Osteoblast (primary cell): ENCODE measurements around a stretch of chr17.

DNA sequence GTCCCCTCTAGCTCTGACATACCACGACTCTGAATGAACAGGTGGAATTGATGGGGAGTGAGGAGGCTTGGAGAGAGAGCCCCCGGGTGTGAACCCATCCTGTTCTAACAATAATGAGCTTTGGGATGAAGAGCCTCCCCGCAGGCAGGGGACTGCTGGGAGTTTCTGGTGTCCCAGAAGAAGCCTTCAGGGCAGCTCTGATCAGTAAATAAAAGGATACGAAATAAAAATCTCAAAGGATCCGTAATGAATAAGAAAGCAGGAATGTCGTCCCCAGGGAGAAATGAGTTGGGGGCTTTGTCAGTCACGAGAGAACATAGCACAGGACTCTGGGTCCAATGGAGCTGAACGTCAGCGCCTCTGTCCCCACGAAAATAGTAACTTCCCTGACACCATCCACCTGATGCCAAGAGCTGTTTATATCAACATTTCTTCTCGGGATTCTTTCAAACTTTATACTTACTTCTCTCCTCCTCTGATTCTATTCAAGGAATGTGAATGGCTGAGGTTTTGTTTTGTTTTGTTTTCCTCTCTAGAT is 113.4 kb downstream of the PITPNC1 start:
- CAGE, long polyA plus RNA = no peak
- RRBS = no CpG with 5 or more reads among the region's 11 CpGs

DNA sequence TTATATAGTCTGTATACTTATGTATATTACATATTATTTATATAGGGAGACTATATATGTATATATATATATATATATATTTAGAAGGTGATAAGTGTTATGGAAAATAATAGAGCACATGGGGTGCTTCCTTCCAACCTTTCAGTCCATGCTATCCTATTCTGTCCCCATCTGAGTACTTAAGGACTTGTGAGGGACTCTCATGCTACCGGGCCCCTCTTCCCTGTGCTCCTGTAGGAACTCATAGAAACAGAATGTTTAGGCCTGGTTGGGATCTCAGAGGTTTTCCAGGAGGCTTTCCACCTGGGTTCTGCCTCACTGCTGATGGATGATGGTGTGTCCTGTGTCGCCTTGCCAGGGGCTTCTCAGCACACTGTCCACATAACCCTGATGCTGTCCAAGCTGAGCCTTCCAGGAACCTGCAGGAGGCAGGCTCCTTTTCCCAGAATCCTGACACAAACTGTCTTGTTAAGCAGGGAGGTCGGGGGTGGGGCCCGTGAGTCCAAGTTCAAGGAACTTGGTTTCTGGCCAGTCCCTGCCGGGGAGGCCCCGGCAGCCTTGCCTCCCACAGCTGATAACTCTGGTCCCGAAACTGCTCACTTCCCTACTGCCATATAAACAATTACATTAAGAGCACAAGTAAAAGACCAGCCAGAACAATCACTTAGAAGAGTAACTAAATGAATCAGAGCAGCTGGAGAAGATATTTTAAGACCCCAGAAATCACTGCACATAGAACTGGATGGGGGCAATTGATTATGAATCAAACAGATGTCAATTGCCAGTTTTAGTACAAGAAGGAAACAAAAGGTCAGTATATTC is 169.4 kb downstream of the PITPNC1 start:
- CAGE, long polyA plus RNA = no peak
- RRBS = no CpG with 5 or more reads among the region's 7 CpGs

GRCh38 chr17:67650737-67651338 is 66.9 kb upstream of the NOL11 start:
- CAGE, long polyA plus RNA = no peak
- RRBS = no CpG with 5 or more reads among the region's 7 CpGs

- CAGE, long polyA plus RNA = no peak
- RRBS = no CpG with 5 or more reads among the region's 6 CpGs
These were observed 7.1 kb upstream of the BPTF start for GRCh38 chr17:67818060-67818789.

- CAGE, long polyA plus RNA = no peak
- RRBS = no CpG with 5 or more reads among the region's 10 CpGs
These were observed 14.8 kb upstream of the C17orf58 start for GRCh38 chr17:68011102-68011363.

DNA sequence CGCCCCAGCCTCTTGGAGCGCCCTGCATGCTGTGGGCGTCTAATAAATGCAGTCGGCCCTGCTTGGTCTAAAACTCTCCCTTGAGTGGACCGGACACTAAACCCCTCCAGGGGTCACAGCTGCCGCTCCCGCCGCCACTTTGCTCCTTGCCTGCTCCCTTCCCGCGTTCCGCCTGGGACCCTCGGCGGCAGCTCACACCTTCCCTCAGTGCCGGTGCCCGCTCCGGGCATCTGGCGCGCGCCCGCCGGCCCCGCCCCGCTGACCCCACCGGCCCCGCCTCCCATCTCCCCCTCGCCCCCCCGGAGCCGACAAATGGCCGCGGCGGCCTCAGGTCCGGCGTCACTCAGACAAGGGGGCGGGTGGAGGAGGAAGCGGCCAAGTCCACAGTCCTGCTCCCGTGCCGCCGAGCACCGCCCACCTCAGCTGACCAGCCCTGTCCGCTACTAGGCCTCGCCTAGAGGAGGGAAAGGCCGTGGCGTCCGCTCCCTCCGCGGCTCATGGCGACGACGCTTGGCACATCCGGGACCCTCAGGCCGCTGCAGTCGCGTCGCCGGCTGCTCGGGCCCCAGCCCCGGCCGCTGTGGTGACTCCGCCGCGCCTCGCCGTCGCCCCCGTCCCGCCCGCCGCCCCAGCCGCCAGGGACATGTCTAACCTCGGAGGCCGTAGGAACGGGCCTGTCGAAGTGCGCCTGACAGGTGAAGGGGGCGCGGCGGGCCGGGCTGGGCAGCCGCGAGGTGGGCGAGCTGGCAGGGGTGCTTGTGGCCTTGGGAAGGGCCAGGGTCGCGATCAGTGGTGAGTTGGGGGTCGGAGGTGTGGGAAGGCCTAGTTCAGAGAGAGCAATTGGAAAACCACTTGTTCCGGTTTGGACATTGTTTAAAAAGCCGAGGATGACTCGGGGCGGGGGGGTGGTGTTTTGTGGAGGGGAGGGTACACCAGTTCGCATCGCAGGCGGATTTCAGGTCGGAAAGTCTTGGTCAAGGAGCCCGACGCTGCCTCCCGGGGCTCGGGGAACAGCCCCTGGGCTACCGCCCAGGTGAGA is 66.0 kb downstream of the KPNA2 start:
- CAGE, long polyA plus RNA = no peak
- RRBS = 0% methylated on average over 8 of the region's 97 CpGs

DNA sequence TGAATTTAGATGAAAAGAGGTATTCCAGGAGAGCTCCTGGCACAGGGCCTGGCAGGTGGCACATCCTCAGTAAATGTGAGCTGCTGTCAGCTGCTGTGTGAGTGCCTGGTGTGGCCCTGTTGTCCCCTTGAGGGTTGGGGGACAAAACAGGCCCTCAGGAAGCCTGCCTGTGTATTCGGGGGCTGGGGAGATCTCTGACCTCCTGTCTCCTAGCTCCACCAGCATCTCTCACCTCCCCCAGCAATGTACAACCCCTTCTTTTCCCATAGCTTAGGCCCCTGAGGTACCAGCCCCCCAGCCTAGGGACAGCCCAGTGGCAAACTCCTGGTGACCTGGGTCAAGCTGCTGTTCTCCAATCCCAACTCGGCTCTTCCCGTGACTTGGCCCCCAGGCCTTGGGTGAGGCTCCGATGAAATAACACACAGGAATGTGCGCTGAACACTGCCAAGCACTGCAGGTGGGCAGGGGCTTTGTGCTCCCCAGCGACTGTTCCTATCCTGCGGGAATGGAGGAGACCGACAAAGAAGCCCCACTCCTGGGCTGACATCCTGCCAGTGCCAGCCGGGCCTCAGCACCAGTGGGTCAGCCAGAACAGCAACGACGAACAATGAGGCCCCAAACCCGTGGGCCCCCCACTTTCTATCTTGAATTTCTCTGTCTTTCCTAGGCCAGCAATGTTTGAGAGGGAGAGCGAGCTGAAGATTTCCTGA is 63.7 kb upstream of the AMZ2 start:
- CAGE, long polyA plus RNA = no peak
- RRBS = no CpG with 5 or more reads among the region's 13 CpGs

DNA sequence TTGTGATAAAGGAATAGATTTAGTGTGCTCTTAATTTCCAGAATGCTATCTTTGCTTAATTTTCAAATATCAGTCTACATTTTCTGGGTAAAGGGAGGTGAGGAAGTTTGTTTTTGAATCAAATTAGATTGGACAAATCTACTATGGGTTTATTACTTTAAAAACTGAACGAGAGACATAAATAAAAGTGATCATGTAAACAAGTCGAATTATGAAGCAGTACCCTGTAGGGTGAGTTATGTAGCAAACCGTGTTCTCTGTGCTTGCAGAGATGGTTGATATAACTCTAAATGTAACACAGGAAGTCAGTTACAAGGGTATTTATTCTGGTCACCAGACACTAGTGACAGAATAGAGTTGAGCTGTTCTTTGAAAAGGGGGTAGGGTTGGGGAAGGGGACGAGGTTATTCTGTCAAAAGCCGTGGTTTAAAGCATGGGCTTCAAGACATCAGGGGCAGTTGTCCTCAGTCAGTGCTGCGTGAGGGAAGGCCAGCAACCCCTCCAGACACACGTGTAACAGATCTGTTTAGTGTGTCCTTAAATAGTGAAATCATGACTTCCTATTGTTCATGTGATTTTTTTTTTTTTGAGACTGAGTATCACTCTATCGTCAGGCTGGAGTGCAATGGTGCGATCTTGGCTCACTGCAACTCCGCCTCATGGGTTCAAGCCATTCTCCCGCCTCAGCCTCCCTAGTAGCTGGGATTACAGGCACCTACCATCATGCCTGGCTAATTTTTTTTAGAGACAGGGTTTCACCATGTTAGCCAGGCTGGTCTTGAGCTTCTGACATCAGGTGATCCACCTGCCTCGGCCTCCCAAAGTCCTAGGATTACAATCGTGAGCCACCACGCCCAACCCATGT is 5.6 kb downstream of the AMZ2 start:
- CAGE, long polyA plus RNA = no peak
- RRBS = no CpG with 5 or more reads among the region's 14 CpGs

DNA sequence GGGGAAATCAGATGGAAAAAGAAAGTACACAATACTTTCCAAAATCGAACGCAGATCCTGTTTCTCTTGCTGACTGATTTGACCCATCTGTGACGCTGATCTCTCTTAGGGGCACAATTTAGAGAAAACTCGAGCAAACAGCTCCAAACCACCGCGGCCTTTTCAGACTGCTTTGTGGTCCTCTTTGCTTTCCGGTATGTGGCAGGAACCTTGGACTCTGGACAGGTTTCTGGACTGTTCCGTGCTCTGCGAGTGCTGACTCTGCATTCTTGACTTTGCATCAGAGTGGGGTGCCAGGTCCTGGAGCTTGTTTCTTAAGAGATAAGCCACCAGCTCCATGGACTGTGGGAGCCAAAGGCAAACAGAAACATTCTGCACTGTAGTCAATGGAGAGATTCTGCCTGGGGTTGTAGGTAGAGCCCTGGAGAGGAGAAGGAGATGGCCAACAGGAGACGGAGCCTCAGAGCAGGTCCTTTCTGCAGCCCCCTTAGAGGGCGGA is 65.7 kb downstream of the WIPI1 start:
- CAGE, long polyA plus RNA = no peak
- RRBS = no CpG with 5 or more reads among the region's 11 CpGs

- CAGE, long polyA plus RNA = no peak
- RRBS = no CpG with 5 or more reads among the region's 1 CpG
These were observed 3.2 kb upstream of the WIPI1 start for GRCh38 chr17:68460346-68461111.

DNA sequence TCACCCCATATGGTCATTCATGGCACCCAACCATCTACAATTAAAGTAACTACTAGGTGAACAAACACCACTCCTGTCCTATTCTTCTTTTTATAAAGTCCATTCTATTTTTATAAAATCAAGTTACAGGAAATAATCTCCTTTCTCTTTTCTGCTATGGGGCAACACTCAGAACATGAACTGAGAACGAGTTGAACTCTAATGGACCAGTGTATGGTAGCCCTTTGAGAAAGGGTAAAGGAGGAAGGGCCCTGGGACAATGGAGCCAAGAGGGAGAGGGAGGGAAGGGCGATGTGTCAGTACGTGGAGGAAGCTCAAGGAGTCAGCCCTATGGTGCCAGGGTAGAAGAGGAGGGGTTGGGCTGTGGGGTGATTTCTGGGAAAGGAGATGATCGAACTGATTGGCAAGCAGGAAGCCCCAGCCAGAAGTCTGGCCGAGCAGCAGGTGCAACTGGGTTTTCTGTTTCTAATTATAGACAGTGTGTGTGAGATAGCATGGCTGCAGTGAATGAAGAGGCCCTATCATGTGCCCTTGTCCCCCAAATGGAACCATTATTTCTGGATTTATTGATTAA is 4.3 kb upstream of the WIPI1 start:
- CAGE, long polyA plus RNA = no peak
- RRBS = no CpG with 5 or more reads among the region's 5 CpGs

DNA sequence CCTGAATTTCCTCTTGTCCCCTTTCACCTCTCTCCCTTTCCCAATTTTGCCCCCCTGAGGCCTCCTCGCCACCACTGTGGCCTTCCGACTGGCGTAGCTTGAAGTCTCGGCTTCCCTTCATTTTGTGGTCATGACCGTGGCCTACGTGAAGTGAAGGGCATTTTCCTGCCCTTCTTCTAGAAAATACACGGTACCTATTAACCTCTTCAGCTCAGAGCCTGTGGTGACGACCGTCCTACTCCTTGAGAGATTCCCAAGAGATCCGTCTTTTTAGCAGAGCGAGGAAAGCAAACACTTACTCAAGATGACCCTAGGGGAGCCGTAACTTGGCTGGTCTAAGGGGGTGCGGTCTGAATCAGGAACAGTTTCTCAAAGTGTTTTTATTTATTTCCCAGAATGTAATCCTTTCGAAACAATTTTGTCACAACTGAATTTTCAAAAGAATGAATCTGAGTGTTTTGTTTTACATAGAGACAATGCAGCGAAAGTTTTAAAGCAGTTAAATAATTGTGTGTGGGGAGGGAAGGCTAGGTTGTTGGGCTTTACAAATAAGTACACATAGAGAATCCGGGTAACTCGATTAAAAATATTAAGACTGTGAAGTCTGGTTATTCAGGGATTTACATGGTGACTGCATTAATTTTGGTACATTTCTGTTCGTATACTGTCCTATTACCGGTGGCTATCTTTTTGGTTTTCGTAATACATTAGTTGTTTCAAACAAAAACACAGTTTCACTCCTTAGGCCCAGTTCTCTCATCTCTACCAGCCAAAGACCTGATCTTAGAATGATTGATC is 1.1 kb downstream of the PRKAR1A start:
- CAGE, long polyA plus RNA = no peak
- RRBS = 2% methylated on average over 4 of the region's 20 CpGs

DNA sequence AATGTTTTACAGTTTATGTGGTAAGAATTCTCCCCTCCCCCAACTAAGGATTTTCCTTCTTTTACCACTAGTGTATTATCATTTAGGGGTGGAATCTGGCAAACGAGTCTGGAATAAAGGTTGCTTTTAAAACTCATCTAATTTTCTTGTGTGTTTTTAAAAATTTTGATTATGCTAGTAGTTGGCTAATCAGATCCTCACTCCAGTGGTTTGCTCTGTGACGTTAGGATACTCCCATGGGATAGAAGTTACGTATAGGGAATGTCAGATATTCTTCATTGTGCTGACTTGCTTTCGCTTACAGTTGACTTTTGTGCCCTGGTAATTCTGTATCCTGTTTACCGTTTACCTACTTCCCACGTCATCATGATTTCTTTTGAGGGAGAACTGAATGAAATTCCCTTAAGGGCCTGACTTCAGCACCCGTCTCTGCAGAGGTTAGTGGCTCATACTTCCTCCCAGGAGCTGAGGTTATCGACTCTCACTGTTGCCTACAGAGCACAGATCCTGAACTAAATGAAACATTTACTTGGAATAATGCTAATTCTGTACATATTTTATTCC is 2.5 kb downstream of the PRKAR1A start:
- CAGE, long polyA plus RNA = no peak
- RRBS = no CpG with 5 or more reads among the region's 8 CpGs

GRCh38 chr17:68522567-68523050 is 10.4 kb downstream of the PRKAR1A start:
- CAGE, long polyA plus RNA = no peak
- RRBS = no CpG with 5 or more reads among the region's 9 CpGs

- CAGE, long polyA plus RNA = no peak
- RRBS = no CpG with 5 or more reads among the region's 12 CpGs
These were observed 9.7 kb downstream of the FAM20A start for GRCh38 chr17:68591500-68591915.

DNA sequence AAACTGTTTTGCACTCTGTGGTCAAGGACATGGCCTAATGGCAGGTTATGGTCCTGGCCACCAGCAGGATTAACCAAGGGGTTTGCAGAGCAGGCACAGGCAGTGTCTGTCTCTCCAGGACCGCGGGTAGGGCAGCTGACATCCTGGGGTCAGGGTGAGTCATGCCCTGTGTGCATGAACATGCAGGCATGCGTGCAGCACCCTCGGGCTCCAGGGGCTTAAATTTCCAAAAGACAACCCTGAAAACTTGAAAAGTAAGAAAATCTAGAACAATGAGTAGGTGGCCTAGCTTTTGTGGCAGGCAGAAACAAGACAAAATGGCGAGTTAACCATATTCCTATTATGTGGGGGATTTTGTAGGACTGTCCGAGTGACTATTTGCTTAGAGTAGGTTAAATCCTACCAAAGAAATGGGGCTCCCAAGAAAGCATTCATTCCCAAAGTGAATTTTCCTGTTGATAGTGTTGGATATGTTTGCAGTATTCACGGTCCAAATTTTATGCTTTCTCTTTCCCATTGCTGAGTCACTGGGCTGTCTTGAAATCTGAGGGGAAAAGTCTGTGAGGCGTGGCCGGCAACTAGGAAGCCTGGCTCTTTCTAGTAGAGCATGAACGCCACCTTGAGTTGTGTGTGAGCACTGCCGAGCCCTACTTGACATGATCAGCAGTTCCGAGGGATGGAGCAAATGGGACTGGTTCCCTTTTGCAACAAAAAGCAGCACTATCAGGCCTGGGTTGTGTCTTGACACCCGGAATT is 158.4 kb upstream of the FAM20A start:
- CAGE, long polyA plus RNA = no peak
- RRBS = no CpG with 5 or more reads among the region's 13 CpGs

- CAGE, long polyA plus RNA = no peak
- RRBS = no CpG with 5 or more reads among the region's 8 CpGs
These were observed 17.3 kb downstream of the ABCA8 start for GRCh38 chr17:68937755-68938522.

DNA sequence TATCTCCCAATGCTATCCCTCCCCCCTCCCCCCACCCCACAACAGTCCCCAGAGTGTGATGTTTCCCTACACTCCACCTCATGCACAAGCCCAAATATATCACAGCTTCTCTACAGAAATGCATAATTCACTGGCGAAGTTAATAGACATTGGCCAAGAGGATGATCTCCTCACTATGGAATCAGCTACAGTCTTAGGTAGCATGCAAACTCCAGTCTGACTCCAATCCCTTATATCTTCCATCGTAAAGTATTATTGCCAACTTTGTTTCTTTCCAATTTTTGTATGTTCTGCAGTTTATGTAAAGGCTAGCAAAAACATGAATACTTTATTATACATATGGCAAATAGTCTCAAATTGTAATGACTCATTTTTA is 1.0 kb downstream of the ABCA8 start:
- CAGE, long polyA plus RNA = no peak
- RRBS = no CpG with 5 or more reads among the region's 2 CpGs

DNA sequence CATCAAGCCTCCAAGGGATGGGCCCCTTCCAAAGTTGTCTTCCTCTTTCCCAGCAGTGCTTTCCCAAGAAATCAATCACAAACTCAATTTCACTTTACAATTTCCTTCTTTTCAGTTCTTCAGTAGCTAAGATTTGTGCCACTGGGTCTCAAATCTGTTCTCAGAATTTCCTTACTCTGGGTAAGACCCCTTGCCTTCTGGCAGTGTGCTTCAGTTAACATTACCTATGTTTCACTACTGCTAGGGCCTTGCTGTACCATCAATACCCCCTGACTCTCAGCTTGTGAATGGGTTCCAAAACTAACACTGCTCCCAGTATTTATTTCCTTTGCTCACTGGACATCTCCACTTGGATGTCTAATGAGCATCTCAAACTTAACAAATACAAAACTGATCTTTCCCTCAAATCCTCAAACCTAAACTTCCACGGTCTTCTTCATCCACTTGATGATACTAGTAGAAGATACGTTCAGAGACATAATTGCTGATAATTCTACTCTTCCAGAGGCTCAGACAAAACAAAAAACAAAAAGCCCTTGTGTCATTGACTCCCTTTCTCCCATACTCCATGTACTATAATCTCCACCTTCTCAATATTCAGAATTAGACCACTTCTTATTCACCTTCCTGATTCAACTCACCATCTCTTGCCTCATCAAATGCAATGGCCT is 12.2 kb upstream of the ABCA10 start:
- CAGE, long polyA plus RNA = no peak
- RRBS = no CpG with 5 or more reads among the region's 2 CpGs

DNA sequence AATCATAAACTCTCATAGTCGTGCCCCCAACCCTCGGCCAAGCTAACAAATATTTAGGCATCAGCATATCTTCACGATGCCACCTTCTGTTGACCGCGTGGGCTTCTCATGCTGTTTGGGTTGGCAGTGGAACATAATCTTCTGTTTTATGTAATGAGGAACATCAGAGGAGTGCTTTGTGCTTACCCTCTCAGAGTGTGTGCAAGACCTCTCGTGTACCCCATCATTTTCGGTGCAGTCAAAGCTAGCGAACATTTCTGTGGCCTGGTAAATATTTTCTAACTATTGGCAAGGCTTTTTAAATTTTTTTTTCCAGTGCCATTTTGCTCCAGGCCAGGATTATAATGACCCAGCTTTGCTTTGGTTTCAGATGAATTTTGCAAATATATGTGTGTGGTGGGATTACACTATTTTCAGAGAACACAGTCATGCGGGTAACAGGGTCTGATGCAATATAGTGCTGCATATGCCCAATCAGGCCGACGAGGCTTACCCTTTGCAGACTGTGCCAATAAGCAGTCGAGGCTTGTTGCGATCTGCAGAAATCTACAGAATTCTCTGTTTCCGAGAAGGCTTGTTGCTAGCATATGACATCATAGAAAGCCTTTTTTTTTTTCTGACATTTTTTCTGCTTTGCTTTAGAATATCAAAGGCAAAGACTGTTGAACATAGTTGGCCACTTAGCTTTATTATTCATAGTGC is 86.9 kb downstream of the MAP2K6 start:
- CAGE, long polyA plus RNA = no peak
- RRBS = no CpG with 5 or more reads among the region's 14 CpGs